Glomerular endothelial cell (primary cell): ENCODE results near the gene LINGO2.

DNA sequence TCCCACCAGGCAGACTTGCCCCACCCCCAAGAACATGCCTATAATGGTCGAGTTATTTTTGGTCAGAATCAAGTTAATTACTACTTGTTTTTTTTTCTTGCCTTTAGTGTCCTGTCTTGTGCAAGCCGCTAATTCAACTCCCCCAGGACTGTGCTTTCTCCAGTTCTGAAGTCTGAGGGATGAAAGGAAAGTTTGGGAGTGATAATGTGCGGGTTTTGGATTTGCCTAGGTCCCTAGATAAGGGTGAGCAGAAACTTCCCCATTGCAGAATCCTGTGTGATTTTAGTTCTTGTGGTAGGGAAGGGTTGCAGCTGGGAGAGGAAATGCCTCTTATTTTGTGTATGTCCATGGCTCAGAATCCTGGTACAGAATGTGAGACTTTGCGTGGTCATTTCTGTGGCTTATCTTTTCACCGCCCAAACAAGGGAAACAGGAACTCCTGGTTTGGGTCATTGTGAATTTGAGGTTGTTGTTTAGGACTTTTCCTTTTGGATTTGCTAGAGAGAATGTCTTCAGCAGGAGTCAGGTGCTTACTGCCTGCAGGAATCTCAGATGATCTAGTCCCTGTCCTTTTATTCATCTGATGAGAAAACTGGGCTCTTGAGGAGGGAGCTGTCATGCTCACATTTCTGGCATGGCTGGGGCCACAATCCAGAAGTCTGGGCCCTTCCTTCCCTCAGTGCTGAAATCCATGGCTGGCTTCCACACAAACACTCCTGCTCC is 1.0 kb downstream of the ACER2 start:
- RAMPAGE, long total RNA: no peak

GRCh38 chr9:19441659-19442343 is 33.0 kb downstream of the ACER2 start:
- RAMPAGE, long total RNA: no peak

DNA sequence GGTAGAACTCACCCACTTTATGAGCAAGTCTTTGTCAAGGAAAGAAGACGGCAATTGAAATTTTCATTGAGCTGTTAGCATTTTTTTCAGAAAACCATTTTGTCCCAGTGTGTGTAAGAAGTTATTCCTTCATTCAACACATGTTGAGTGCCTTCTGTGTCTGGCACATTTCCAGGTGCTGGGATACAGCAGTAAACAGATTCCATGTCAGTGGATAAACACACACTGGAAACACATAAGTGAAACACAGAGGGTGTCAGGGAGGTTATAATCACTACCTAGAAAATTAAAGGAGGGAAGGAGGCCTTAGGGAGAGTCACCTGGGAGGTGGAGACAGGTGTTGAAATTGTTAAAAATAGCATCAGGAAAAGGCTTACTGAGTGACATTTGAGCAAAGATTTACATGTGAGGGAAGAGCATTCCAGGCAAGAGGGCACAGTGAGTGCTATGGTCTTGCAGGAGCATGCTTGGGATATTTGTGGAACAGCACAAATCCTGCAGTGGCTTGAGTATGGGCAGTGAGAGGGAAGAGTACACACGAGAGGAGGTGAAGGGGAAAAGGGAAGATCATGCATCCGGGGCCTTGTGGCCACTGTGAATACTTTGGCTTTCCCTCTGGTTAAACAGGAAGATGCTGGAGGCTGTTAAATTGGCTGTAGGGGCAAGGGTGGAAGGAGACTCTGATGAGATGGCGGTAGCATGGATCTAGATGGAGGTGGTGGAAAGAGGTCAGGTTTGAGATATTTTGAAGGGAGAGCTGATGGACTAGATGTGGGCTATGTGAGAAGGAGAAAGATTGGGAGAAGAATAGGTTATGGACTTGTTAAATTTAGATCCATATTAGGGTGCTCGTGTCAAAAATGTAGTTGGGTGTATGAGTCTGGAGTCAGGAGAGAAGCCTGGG is 36.6 kb downstream of the ACER2 start:
- RAMPAGE, long total RNA: no peak

DNA sequence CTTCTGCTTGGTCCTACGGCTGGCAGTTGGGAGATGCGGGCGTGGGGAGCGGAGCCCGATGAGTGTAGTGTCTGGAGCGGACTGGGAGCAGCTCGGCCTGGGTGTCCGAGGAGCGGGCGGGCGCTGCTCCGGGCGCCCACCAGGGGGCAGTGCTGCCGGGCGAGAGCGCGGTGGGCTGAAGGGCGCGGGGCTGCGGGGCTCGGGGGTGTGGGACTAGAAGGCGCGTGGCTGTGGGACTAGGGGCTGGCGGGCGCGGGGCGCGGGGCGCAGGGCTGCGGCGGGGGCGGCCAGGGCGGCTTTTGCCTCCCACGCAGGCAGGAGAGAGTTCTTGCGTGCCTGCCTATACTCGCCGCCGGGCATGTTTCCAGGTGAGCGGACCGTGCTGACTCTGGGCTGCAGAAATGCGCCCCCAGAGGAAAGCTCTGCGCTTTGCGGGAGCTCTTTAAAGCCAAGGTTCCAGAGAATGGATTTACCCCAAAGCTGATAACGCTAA is 55.9 kb downstream of the ACER2 start:
- RAMPAGE, long total RNA: no peak

DNA sequence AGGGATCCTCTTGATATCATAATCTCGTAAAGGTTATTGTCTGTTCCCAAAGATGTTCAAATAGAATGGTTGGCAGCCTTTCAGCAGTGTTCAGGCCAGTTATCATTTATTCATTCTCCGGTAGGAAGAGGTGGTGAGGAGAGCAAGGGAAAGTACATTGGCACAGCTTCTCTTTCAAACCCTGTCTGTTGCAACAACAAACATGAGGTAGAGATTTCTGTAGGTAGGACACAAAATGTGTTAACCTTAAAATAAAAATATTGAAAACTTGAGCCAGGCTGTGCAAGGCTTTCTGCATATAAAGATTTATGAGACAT is 147.1 kb downstream of the FOCAD start:
- RAMPAGE, long total RNA: no peak

DNA sequence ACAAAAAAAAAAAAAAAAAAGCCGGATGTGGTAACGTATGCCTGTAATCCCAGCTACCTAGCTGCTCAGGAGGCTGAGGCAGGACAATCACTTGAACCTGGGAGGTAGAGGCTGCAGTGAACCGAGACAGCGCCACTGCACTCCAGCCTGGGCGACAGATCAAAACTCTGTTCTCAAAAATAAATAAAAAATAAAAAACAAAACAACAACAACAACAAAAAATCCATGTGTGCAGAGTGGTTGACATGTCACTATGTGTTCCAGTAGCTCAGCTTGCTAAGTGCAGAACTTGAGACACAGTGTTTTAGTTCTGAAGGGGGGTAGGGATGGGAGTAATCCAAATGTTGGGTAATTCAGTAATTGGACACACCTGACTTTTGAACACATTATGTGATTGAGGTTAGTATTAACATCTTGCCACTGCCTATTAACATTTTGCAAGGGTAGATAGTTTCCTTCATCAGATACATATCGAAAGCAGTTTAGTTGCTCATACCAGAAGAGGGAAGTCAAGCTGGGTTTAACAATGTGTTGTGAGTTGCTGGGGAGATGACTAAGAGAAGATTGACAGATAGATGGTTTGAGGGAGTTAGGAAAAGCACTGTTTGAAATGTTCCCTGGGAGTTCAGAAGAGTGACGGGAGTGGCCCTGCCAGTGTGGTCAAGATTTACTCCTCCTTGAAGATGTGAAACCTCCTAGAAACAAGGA is 1.0 kb downstream of the HACD4 start:
- RAMPAGE, long total RNA: no peak

GRCh38 chr9:21402789-21403300 is 6.1 kb upstream of the IFNA8 start:
- RAMPAGE, long total RNA: no peak

- RAMPAGE, long total RNA: no peak
Observed at GRCh38 chr9:21684582-21685351, 117.7 kb upstream of the MTAP start.

- RAMPAGE, long total RNA: no peak
Observed at GRCh38 chr9:21812200-21812868, 9.9 kb downstream of the MTAP start.

GRCh38 chr9:22041129-22041735 is 32.1 kb upstream of the CDKN2B start:
- RAMPAGE, long total RNA: no peak

DNA sequence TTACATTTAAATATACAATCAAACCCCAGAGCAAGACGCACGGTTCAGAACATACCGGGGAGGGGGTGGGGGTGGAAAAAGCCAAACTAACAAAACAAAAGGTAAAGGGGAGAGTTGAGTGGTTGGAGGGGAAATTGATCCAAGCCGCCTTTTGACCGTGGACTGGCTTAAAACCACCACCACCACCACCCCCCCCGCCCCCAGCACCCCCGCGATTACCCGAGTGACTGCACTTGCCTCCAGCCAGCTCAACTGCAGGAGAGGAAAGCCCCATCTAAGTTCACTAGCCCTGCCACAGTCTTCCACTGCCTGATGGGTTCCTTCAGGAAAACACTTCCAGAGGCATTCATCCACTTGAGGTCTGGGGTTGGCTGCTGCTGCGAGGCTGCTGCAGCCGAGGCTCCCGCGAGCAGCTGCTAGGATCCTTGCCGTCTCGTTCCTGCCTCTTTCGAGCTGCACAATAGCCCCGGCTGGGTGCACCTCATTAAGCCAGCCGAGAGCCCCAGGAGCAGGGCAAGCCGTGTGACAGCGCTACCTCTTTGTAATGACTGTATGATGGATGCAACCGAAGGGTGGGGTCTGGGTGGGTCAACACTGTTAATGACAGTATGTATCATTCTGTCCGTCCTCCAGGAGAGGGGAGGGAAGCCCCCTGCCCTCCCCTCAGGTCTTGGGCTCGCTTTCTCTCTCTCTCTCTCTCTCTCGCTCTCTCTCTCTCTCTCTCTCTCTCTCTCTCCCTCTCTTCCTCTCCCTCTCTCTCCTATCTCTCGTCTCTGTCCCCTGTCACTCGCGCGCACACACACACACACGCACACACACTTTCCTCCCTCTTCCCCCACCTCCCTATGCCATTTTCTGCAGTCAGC is 24.2 kb upstream of the ELAVL2 start:
- RAMPAGE, long total RNA: no peak

DNA sequence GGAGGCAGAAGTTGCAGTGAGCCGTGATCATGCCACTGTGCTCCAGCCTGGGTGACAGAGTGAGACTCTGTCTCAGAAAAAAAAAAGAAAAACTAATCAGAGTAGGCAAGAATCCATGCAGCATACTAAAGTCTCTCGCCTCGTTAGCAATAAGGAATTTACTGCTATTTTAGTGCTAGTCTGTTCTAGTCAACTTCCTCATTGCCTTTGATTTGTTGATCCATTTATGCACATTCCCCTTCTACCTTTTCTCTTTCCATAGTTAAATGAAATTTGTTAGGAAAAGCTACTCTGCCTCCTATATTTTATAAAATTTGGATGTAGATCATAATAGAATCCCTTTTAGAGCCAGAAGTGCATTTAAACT is 2.0 kb downstream of the LRRC19 start:
- RAMPAGE, long total RNA: no peak

GRCh38 chr9:27337954-27338794 is 41.2 kb upstream of the EQTN start:
- RAMPAGE, long total RNA: no peak

GRCh38 chr9:27371628-27371814 is 74.6 kb upstream of the EQTN start:
- RAMPAGE, long total RNA: no peak

GRCh38 chr9:27379294-27379679 is 82.3 kb upstream of the EQTN start:
- RAMPAGE, long total RNA: no peak

DNA sequence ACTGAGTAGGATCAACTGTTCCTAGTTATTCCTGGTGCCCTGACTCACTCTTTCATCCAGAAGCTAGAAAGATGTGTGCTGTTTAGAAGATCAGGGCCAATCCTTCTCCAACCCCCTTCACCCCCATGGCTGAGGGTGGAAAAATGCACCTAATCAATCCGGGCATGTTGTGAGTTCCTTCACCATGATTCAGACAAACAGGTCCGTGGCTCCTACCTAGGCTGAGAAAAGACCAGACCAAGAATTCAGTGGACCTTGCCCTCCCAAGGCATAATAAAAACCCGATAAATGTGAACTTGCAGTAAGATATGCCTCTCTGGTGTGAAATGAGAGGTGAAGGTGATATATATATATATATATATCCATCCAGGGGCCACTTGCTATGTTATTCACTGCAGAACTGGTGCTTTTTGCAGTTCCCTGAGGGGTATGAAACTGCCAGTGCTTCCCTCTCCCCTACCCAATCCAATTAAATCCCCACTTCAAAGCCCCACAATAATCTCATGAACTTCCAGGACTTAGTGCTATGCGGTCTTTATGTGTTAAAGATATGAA is 85.5 kb upstream of the EQTN start:
- RAMPAGE, long total RNA: no peak

DNA sequence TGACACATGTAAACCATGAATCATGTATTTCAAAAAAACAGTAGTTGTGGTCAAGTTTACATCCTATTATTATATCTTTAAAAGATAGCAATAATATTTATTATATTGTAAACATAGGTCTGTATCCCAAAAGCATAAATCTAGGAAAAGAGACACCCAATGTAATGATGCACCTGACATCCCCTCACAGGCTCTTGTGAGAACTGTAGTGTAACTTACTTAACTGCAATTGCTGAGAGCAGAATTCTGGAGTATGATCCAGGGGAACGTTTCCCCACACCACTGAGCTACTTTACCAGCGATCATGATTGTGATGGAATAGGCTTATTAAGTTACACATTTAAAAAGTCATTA is 18.3 kb upstream of the MOB3B start:
- RAMPAGE, long total RNA: no peak

DNA sequence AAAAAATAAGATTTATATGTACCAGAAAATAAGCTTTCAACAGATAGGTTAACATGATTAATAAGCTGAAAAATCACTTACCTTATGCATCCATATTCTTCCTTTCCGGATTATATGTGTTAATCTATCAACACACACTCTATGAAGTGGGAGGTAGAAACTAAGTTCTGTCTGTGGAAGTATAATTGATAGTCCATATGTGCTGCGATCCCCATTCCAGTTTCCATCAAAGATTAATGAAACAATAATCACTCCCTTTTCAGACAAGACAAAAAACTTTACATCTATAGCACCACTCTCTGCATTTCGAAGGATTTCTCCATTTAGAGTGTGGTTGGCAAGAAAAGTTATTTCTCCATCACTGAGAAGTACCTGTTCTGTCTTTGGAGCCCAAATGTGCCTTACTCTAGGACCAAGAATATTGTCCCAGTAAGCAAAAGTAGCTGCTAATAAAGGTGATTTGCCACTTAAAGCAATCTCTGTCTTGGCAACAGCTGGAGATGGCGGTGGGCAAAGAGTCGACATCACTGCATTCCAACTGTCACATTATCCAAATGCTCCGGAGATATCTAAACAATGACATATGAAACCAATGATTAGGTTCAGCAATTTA is 6.6 kb downstream of the C9orf72 start:
- RAMPAGE, long total RNA: no peak

- RAMPAGE, long total RNA: no peak
Observed at GRCh38 chr9:27847678-27848340, 274.5 kb upstream of the C9orf72 start.

DNA sequence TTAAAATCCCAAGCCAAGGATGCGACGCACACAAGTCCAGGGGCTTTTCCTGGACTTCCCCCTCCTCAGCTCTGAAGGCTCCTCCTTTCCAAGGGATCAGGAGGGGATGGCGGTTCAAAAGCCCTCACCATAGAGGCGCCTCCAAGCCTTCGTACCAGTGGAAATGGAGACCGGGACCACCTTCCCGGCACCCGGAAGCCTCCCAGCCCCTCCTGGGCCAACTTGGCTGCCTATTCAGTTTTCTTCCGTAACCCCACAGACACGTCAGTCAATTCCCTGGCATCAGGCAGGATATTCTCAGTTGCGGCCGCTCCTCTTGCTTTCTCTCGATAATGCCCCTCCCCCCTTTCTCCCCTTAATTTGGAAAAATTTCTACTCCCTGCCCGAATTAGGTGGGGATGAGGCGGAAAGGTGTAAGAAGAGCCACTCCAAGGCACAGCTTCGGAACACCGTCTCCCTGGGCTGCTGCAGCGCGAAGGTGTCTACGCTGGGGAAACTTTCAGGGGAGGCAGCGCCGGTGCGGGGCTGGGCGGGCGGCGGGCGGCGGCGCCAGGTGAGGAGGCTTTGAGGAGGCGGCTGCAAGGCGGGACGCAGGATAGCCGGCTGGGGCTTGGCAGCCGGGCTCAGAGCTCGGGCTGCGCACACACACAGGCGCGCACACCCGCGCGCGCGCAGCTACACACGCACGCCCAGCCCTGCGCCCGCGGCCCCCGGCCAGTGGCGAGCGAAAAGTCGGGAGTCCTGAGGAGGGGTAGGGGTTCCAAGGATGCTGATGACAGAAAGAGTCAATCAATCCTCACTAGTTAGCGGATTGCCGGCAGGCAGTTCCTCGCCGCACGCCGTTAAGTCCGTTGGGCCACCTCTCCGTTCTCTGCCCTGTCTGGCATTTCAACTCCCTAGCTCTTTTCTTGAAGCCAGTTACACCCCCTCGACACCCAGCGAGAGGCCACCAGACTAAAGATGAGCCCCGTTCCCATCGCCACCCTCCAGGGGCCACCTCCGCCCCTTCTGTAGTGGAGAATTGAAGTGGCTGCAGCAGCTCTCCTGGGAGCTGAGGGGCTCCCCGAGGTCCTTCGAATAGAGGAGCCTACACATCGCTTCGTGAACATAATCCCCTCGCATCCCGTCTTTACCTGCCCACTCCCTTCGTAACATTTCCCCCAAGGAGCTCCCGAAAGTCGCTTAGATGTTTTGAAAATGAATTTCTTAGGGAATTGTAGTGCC is at the start of gene LINGO2:
TSS of gene LINGO2 (minus strand) at position 649 of the 1,224 bp plus-strand sequence.
- RAMPAGE, long total RNA: no peak